T-cell (primary cell): Measurements from ENCODE around the gene GPR15.

GRCh38 chr3:84242741-84243096 lies 716.1 kb upstream of the CADM2 start:
- PRO-cap, 7 experiments, result no peak in any of the 7 experiments

GRCh38 chr3:84805122-84805602 lies 153.6 kb upstream of the CADM2 start:
- PRO-cap, 7 experiments, result no peak in any of the 7 experiments

GRCh38 chr3:85504230-85505423 lies 545.8 kb downstream of the CADM2 start:
- PRO-cap, 7 experiments, result peak in 1 of 7 experiments; most common plus-strand start chr3:85504766 (in 1); most common minus-strand start chr3:85504444 (in 1)

GRCh38 chr3:86987077-86987833 lies 3.7 kb downstream of the VGLL3 start:
- PRO-cap, 7 experiments, result no peak in any of the 7 experiments

GRCh38 chr3:87733603-87734123 lies 58.8 kb upstream of the HTR1F start:
- PRO-cap, 7 experiments, result no peak in any of the 7 experiments

- PRO-cap, 7 experiments, result no peak in any of the 7 experiments
Observed at GRCh38 chr3:87997433-87997732, 61.4 kb downstream of the CGGBP1 start.

GRCh38 chr3:88067391-88067937 lies 8.4 kb downstream of the ZNF654 start:
- PRO-cap, 7 experiments, result no peak in any of the 7 experiments

DNA sequence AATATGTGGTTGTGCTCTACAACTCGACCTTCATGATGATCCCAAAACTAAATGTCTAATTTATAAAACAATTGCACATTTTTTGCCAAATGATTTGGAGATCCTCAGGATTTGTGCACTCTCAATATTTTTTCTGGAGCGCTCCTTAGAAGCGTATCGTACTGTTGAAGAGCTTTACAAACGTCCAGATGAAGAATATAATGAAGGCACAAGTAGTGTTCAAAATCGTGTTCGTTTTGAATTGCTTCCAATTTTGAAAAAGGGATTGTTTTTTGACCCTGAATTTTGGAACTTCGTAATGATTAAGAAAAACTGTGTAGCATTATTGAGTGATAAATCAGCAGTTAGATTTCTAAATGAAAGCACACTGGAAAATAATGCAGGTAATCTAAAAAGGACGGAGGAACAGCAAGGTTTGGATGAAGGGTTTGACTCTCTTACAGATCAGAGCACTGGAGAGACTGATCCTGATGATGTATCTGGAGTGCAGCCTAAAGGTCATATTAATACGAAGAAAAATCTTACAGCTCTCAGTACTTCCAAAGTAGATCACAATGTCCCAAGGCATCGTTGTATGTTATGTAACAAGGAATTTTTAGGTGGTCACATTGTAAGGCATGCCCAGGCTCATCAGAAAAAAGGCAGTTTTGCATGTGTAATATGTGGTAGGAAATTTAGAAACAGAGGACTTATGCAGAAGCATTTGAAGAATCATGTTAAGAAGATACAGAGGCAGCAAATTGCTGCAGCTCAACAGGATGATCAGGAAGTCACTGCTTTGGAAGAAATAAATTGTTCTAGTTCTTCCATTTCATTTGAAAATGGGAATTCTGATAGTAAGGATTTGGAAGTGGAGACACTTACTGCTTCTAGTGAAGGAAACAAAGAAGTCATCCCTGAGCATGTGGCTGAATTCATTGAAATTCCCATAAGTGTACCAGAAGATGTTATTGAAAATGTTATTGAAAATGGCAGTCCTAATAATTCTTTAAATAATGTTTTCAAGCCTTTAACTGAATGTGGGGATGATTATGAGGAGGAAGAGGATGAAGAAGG lies 10.7 kb upstream of the C3orf38 start:
- PRO-cap, 7 experiments, result no peak in any of the 7 experiments

- PRO-cap, 7 experiments, result no peak in any of the 7 experiments
Observed at GRCh38 chr3:88433548-88434050, 95.3 kb downstream of the CSNKA2IP start.

DNA sequence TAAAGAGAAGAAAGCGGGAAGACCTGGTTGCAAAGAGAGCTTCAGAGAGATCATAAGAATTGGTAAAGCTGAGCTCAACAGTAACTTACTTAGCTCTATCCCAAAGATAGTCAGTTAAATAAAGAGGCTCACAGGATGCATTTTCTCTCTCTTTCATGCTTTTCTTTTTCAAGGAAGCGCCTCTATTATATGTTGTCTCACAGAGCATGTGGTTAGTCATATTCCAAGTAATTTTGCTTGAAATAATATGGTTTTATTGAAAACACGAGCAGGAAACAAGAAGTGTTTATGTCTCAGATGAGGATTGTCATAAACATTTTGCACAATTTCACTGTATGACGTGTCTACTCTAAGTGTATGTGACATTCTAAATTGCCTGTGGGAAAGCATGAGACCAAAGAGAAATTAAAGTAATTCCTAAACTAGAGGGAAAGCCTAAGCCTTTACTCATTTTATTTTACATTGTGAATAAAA lies 818.5 kb downstream of the EPHA3 start:
- PRO-cap, 7 experiments, result no peak in any of the 7 experiments

DNA sequence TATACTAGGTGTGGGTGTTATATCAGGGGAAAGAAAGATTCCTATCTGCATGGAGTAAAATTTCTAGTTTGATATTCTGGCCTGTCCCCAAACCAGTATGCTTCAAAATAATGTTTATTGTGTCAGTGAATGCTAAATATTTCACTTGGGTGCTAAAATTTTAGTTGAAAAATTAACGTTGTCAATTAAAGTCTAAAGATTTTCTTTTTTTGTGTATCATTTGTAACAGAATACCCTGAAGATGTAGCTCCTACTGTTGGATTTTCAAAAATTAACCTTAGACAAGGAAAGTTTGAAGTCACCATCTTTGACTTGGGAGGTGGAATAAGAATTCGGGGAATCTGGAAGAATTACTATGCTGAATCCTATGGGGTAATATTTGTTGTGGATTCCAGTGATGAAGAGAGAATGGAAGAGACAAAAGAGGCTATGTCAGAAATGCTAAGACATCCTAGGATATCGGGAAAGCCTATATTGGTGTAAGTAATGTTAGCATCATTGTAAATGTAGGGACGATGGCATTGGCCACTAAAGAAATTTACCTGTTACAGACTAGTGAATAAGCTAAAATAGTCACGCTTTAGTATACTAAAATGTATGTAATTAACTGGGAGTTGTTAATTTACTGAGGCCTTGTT lies 23.6 kb downstream of the ARL13B start:
- PRO-cap, 7 experiments, result no peak in any of the 7 experiments

DNA sequence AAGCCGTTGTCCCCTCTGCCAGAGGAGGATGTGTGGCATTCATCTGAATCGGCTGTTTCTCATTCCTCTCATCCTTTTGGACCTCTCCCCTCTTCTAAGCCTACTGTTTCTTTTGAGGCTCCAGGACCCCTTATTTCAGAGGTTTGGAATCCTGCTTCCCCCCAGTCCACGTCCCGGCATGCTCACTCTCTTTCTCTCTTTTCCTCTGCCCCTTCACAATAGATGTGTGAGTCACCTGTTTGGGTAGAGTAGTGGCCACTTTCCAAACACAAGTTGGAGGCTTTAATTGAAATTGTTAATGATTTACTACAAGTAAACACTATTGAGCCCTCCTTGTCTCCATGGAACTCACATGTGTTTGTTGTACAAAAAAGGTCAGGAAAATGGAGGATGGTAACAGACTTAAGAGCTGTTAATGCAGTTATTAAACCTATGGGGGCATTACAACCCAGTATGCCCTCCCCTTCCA lies 585.9 kb downstream of the NSUN3 start:
- PRO-cap, 7 experiments, result no peak in any of the 7 experiments

- PRO-cap, 7 experiments, result peak in 1 of 7 experiments; most common plus-strand start chr3:95706191 (in 1)
Observed at GRCh38 chr3:95706004-95706441, 1108.4 kb upstream of the EPHA6 start.

- PRO-cap, 7 experiments, result no peak in any of the 7 experiments
Observed at GRCh38 chr3:95721802-95722352, 1092.5 kb upstream of the EPHA6 start.

DNA sequence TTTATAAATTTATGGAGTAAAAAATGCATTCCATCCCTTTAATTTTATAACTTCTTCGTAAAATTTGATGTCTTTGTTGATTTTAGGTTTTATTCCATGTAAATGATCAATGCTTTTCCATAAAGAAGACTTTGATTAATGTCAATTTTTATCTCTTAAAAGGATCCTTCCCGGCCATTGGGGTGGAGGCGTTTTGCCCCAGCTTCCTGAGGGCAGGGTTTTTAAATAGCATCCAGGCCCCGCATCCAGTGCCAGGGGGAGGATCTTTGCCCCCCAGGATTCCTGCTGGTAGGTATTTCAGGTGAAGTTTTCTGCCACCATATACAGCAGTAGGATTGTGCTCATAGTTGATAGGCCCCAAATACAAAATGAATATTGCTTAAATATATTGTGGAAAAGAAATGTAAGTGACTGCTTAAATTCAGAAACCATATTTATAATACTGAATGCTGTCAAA lies 172.1 kb upstream of the ARL6 start:
- PRO-cap, 7 experiments, result peak in 1 of 7 experiments; most common minus-strand start position 250 of the sequence (in 1)

DNA sequence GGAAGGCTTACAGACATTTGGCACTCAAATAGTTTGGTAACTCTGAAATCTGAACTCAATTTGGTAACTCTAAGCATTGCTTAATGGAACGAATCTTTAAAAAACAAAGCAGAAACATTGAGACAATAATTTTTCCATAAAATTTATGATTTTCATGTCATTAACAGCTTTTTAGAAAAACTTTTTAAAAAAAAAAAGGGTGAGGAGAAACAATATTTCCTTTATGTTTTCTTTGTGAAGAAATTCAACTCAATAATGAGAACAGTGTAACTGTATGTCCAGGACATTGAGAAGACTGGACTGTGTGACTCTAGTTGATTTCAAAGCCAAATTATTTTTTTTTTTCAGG lies 64.4 kb downstream of the CRYBG3 start:
- PRO-cap, 7 experiments, result no peak in any of the 7 experiments

GRCh38 chr3:98531828-98532560 lies at the start of gene GPR15:
Gene GPR15, plus strand, starts transcription at chr3:98531978.
- PRO-cap, 7 experiments, result peak in 4 of 7 experiments; most common plus-strand start chr3:98532010 (in 3)

- PRO-cap, 7 experiments, result peak in 6 of 7 experiments; most common plus-strand start chr3:98563889 (in 6); most common minus-strand start chr3:98563675 (in 3)
Observed at GRCh38 chr3:98563392-98564294, 29.8 kb downstream of the CPOX start.

DNA sequence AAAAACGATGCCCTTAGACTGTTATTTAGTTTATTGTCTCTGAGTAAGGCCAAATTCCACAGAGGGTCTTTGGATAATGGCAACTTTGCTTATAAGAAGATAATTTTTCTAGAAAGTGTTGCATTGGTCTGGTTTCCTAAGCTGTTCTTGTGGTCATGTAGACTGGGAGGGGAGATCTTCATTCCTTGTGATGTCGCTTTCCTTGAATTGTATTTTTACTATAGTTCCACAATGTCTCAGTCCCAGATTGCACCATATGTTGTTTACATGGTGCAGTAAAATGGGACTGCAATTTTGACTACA lies 28.9 kb upstream of the ST3GAL6 start:
- PRO-cap, 7 experiments, result no peak in any of the 7 experiments

DNA sequence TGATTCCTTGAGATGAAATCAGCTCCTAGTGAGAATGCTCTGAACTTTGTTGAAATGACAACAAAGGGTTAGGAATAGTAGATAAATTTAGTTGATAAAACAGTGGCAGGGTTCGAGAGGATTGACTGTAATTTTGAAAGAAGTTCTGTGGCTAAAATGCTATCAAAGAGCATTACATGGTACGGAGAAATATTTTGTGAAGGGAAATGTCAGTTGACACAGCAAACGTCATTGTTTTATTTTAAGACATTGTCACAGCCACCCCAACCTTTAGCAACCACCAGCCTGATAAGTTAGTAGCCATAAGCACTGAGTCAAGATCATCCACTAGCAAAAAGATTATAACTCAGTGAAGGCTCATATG lies 8.7 kb upstream of the ST3GAL6 start:
- PRO-cap, 7 experiments, result no peak in any of the 7 experiments